Mesothelial cell of epicardium (in vitro differentiated cells): ENCODE measurements around a stretch of chr5.

GRCh38 chr5:63242958-63243576, 664.4 kb downstream of the LRRC70 start:
- PRO-cap, result no peak

DNA sequence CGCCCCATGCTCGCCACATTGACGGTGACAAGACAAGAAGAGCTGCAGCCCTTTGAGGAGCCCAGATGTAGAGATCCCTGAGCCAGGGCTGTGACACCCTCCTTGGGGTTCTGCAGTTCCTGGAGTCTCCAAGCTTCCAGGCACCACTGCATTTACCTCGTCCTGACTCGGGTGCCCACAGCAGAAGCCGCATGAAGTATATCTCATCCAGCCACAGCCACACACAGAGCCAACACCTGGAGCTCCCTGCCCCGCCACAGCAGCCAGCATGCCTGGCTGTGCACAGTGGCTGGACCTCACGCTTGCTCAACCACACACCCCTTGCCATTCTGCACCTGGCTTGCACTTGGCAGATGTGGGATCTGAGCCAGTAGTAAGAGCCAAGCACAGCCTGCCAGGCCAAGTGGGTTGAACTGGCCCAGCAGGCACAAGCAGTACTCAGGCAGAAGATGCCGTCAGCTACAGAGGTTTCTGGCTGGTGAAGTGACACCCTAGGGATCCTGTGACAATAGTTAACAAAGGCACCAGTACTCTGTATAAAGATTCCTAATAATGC, 166.2 kb downstream of the RNF180 start:
- PRO-cap, result no peak

- PRO-cap, result no peak
These were observed 677 bp downstream of the SHISAL2B start for GRCh38 chr5:64690918-64691442.

- PRO-cap, result no peak
These were observed 294.0 kb downstream of the CWC27 start for GRCh38 chr5:65062699-65063212.

- PRO-cap, result no peak
These were observed 642 bp downstream of the PPWD1 start for GRCh38 chr5:65563751-65564125.

GRCh38 chr5:65811806-65812232, 89.8 kb downstream of the NLN start:
- PRO-cap, result no peak

GRCh38 chr5:65925463-65926315, 686 bp upstream of the ERBIN start:
- PRO-cap, result bidirectional peak, plus-strand start at chr5:65925889, minus-strand start at chr5:65925579

- PRO-cap, result no peak
These were observed 663 bp downstream of the ERBIN start for GRCh38 chr5:65926938-65927537.

GRCh38 chr5:65975194-65976024, 49.0 kb downstream of the ERBIN start:
- PRO-cap, result no peak

GRCh38 chr5:66004756-66005827, 78.7 kb downstream of the ERBIN start:
- PRO-cap, result no peak

- PRO-cap, result no peak
These were observed 9.7 kb downstream of the SREK1 start for GRCh38 chr5:66153739-66154245.

DNA sequence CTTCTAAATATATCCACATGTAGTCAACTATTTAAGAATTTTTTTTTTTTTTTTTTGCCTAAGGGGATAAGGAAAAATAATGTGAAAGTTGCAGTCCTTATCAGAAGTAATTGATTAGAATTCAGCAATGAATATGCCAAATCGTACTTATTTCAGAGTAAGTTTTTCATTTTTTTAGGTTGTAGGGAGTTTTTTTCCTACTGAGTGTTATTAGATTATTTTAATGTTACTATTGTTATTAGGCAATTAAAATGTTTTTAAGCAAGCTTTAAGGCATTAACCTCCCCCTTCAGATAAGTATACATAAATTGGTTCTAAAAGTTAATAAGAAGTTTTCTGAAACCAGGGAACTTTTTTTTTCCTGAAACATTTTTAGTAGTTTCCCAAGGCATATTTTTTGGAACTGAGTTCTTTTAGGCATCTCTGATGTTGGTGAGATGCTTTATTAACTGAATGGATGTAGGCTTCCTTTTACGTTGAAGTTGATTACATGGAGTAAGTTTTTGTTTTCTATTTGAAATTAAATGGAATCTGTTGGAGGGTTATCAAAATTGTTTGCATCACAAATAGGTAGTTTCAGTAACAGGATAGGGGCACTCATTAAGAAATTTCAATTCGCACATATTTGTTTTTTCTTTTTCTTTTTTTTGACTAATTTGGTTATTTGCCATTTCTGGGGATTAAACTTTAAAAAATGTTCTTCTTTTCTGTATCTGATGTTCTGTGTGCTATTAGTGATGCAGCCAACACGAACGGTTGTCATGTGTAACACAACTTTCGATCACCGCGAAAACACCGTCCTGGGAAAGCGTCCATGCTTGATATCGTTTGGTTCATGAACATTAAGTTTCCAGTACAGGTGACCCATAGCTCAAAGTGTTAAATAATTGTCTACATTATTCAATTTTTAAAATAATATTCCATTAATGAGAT, 14.2 kb downstream of the SREK1 start:
- PRO-cap, result no peak

DNA sequence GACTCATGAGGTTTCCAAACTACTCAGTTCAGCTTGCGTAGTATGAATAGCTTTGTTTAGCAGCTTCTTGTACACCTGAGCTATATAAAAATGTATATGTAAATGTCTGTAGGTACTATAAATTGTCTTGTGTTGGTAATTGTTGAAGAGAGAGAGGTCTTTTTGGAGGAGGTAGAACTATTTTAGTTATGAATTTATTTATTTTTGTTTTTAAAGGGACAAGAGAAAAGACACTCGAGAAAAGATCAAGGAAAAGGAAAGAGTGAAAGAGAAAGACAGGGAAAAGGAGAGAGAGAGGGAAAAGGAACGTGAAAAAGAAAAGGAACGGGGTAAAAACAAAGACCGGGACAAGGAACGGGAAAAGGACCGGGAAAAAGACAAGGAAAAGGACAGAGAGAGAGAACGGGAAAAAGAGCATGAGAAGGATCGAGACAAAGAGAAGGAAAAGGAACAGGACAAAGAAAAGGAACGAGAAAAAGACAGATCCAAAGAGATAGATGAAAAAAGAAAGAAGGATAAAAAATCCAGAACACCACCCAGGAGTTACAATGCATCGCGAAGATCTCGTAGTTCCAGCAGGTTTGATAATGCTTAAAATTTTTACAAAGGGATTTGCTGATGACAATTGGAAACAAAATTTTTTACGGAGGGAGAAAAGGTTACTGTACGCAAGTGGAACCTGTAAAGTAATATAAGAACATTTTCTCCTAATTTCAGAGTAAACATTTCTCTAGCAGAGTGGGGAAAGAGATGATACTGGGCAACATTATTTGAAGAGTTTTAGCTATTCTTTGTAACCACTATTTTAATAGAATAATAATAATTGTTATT, 26.5 kb downstream of the SREK1 start:
- PRO-cap, result no peak

GRCh38 chr5:66174343-66175408, 30.6 kb downstream of the SREK1 start:
- PRO-cap, result no peak

- PRO-cap, result no peak
These were observed 36.6 kb downstream of the SREK1 start for GRCh38 chr5:66180740-66181106.

GRCh38 chr5:66339743-66340348, 195.7 kb downstream of the SREK1 start:
- PRO-cap, result no peak

DNA sequence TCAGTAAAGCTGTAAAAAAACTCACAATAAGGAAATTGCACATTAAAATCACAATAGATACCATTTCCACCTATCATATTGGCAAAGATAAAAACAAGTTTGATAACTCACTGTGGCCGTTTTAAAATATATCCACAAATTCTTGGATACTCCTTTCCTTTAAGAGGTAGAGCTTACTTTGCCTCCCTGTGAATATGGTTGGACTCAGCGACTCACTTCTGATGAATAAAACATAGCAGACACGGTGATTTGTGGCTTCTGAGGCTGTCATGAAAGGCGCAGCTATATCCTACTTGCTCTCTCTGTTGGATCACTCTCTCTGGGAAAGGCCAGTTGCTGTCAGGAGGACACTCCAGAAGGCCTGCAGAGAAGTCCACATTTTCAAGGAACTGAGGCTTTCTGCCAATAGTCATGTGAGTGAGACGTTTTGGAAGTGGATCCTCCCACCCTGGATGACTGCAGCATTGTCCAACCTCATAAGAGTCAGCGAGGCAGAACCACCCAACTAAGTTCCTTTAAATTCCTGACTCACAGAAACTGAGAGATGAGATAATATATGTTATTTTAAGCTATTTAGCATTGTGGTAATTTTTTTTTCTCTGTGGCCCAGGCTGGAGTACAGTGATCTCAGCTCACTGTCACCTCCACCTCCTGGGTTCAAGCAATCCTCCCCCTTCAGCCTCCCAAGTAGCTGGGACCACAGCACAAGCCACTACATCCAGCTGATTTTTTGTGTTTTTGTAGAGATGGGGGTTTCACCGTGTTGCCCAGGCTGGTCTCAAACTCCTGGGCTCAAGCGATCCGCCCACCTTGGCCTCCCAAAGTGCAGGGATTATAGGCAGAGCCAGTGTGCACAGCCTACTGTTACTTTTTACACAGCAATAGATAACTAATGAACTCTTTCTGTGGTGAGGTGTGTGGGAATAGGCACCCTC, 155.9 kb upstream of the MAST4 start:
- PRO-cap, result no peak

GRCh38 chr5:67006203-67006944, 190.2 kb downstream of the CD180 start:
- PRO-cap, result no peak

DNA sequence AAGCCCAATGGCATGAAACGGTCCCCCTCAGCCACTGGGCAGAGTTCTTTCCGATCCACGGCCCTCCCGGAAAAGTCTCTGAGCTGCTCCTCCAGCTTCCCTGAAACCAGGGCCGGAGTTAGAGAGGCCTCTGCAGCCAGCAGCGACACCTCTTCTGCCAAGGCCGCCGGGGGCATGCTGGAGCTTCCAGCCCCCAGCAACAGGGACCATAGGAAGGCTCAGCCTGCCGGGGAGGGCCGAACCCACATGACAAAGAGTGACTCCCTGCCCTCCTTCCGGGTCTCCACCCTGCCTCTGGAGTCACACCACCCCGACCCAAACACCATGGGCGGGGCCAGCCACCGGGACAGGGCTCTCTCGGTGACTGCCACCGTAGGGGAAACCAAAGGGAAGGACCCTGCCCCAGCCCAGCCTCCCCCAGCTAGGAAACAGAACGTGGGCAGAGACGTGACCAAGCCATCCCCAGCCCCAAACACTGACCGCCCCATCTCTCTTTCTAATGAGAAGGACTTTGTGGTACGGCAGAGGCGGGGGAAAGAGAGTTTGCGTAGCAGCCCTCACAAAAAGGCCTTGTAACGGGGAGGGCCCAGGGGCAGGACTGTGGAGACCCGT, 30.0 kb downstream of the CD180 start:
- PRO-cap, result no peak

DNA sequence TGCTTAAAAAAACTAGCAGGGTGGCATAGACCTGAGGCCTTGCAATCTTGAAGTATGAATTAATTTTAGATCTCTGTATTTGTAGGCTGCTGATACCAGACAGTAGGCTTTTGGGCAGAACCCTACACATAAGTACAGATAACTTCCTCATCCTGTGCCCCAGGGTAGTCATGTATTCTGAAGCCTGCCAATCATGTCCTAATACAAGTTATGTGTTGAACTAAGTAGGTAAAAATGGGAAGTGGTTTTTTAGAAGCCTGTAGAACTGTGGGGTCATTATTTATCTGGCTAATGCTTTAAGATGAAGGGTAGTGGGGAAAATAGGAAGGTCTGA, 9.3 kb downstream of the CD180 start:
- PRO-cap, result no peak